Ureter (tissue), 1 donor: ENCODE data around the genes PRICKLE1 and DBX2.

DNA sequence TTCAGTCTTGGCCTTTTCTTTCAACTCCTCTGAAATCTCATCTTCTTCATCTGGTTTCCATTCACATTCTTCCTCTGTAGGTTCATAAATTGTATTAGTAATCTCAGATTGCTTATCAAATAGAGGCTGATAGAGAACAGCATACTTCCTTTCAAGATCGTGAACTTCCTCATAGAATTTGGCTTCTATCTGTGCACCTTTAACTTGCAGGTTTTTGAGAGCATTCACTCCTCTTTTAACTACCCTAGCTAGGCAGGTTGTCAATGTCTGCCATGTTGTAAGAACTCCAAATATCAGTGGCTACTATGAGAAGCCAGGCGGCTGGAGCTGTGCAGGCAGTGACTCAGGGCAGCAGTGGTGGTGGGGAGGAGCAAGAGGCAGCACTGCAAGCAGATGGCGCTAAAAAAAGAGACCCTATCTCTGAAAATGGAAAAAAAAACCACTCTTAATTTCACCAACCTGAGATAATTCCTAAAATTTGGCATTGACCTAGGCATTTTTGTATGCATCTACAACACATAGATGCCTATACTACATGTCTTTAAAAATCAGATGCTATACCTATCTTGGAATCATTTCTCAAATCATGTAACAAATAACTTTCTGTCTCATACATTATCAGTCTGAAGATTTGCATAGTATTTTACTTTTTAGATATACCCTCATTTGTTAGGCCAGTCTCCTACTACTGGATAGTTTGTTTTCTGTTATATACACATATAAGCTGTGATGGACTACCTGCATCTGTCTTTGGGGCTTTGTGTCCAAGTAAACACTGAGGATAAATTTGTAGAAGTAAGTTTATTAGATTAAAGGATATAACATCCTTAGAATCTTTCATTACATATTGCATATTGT is 28.4 kb downstream of the YARS2 start:
- PRO-cap, result no peak

GRCh38 chr12:32753890-32754545 is 1.7 kb downstream of the YARS2 start:
- PRO-cap, result no peak

GRCh38 chr12:34205642-34205896 is 183.3 kb downstream of the ALG10 start:
- PRO-cap, result no peak

DNA sequence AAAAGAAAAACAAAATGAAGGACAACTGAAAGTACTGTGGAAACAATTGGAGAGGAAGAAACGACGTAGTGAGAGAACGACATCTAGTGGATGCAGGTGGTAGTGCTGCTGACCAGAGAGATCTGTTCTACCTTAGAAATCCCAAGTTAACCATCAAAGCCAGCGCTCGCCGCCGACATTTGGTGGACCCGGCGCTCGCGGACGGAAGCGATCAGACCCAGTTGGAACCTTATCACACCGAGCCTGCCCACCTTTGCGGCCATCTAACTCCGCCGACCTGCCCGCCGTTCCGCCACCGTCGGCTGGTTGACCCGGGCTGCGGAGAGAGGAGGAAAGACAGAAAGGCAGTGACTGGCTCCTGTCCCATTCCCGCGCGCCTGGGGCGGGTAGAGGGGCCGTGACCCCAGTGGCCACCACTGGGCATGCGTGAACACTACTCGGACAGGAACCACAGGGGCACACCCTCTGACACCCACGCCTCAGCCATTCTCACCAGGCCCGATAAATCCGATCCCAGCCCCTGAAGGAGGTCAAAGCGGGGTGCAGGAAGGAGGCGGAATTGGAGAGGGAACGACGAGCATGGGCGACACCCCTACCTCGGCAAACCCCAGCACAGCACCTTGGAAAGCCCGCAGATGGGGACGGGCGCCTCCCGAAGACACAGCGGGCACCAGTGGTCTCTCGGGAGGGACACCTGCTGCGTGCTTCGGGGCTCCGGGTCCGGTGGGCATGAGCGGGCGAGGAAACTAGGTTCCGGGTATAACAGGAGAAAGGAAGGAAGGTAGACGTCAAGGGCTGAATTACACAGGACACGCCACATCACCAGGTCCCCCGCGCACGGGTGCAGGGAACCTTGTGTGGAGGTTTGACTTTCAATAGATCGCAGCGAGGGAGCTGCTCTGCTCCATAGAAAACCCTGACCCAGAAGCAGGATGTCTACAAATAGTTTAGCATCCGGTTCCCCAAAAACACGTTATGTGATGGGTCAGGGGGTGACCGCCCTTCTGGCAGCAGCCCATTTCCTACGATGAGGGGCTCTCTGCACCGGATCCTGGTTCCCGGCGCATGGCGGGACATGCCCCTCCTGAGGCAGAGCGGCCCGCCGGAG is 196.6 kb downstream of the ALG10 start:
- PRO-cap, result no peak

DNA sequence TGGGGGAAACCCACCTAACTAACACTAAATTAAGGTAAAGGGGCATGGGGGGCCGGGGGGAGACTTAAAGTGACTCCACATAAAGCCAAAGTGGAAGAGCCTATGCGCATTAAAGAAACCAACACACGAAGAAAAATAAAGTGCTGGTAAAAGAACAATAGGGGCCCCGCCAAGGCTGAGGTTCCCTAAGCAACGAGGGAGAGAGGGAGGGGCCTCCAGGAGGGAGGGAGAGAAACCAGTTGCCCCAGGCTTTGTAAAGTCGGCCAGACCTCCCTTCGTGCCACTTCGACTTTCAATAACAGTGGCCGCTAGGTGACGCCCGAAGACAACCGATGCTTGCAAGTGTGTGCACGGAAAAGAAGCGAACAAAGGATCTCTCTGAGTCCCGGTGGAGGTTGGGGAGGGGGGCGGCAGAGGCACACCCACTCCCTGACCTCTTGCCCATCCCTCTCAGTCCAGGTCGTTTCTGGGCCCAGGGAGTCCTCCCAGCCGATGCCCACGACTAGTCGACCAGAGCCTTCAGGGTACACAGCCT is 263.0 kb upstream of the ALG10B start:
- PRO-cap, result no peak

GRCh38 chr12:39808820-39809252 is 182.9 kb downstream of the C12orf40 start:
- PRO-cap, result no peak

GRCh38 chr12:40016782-40017694 is 88.8 kb downstream of the SLC2A13 start:
- PRO-cap, result no peak

- PRO-cap, result no peak
Measured at GRCh38 chr12:40223429-40223973, 1.3 kb upstream of the LRRK2 start.

DNA sequence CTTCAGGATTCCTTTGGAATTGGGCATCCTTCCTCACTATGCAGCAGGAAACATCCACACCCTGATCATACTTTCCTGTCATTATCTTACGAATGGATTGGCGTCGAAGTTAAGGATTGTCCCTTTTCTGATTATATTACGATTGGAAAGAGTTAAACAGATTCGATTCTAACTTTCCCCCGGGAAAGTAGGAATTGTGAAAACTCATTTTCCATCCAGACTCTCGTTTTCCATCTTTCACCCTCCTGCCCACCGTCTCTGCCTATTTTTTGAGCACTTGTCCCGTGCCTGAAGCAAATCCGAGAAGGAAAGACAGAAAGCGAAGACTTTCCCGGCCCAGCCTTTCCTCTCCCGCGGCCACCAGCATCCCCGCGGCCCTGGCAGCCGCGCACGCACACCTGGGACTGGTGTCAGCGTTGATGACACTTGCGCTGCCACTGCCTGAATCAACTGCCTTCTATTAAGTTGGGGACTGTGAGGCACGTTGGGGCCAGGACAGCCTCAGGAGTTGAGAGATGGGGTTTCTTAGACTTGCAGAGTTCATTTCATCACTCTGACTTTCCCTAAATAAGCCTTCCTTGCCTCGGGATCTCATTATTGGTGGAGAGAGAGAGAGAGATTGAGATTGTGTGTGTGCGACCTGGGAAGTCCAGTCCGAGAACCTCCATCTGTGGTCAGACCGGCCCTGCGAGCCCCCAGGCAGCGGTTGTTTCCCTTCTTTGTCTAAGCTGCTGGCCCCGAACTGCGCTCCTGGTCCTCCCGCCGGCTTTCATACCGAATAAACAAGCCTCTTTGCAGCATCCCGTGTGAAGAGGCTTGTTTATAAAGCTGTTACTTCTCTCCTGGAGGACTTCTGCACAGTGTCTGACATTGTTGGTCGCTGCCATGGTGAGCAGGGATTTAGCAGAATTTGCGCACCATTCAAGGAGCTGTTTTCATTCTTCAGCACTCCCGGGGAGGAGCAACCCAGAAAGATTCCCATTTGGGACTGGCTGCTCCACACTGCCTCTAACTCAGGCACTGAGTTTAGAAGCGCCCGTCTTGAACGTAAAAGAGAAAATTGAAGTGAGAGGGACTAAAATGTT is 1.4 kb downstream of the PDZRN4 start:
- PRO-cap, result no peak

DNA sequence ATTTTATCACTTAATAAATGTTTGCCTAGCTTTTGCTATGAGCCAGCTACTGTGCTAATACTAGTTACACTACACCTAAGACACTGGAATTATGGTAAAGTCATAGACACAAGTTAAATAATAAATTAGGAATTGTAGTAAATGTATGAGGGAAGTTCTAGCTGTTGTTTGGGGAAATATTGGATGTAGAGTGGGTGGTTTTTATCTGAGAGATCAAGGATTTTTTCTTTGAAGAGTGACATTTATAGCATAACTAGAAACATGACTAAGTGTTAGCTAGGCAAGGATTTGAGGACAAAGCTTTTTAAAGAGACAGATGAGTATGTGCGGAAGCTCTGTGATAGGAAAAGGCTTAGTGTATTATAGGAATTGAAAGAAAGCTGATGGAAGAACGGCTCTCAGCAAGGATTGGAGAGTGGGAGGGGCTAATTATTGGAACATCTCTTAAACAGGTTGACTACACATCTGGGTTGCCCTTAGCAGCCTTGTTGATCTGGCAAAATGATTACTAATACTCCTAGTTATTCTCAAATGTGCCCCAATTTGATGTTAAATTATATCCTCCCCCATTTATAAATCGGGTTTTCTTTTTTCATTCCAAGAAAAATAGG is 24.5 kb downstream of the PDZRN4 start:
- PRO-cap, result no peak

- PRO-cap, result no peak
Measured at GRCh38 chr12:41282357-41283155, 94.4 kb downstream of the PDZRN4 start.

- PRO-cap, result no peak
Measured at GRCh38 chr12:41563532-41563756, 375.3 kb downstream of the PDZRN4 start.

- PRO-cap, result no peak
Measured at GRCh38 chr12:42468490-42468868, 121.1 kb downstream of the PRICKLE1 start.

- PRO-cap, result bidirectional peak, plus-strand start at chr12:42589904, minus-strand start at chr12:42589802; unidirectional peak, minus-strand start at chr12:42590058
Measured at GRCh38 chr12:42589469-42590523, at the start of gene PRICKLE1. Gene PRICKLE1 (minus strand): TSS chr12:42589746.

- PRO-cap, result no peak
Measured at GRCh38 chr12:43805339-43805591, 852 bp downstream of the TWF1 start.

GRCh38 chr12:44828022-44828648 is 48.0 kb downstream of the NELL2 start:
- PRO-cap, result no peak

DNA sequence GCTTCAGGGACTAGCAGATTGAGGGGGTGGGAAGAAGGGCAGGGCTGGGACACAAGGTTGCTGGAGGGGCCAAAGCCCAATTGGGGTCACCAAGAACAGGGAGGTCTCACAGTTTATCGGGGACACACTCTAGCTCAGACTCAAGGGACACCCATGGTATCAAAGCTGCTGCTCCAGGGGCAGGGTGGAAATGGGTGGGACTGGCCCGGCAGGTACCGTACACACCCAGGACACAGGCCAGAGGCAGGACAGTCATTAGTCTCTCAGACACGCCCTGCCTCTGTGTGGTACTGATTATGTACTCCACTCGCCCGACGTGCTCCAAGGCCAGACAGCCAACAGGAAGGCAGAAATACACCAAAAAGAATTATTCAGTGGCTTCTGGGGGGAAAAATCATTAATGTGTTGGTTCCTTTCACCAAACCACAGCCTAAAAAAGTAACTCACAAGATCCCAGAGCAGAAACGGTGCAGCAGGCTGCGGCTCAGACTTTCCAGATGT is 41.1 kb downstream of the NELL2 start:
- PRO-cap, result no peak

DNA sequence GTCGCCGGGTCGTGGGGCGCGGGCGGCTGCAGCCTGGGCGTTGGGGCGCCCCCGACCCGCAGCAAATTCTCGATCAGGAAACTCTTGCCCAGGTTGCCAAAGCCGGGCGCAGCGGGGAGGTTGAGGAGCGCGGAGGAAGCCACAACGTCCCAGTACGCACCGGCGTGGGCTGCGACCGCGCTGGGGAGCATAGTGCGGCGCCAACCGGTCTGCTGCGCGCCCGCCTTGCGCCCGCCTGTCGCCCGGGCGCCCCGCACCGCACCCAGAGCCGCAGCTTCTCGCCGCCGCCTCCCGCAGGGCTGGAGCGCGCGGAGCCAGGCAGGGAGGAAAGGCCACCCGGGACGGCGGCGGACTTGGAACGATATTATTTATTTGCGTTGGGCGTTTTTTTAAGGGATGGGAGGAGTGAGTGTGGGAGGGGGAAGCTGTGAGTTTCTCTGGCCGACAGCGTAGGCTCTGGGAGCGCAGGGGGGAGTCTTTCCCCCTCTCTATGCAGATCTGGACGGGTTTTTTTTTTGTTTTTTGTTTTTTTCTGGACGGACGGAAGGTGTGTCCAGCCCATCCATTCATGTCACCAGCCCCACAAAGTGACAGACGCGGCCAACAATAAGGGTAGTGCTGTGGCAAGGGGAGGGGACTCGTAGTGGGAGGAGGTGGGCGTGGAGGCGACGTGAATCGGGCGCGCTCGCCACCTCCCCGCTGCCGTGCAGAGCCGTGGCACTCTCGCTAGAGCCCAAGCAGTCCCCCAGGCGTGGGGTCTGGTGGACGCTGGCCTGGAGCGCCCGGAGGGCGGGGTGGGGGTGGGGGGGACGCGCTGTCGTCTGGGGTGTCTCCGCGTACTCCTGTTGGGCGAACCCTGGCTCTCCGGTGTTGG is at the start of gene DBX2:
DBX2 (minus strand) TSS at position 363 of the 874 bp plus-strand sequence.
- PRO-cap, result bidirectional peak, plus-strand start at position 740 of the sequence, minus-strand start at position 584 of the sequence

DNA sequence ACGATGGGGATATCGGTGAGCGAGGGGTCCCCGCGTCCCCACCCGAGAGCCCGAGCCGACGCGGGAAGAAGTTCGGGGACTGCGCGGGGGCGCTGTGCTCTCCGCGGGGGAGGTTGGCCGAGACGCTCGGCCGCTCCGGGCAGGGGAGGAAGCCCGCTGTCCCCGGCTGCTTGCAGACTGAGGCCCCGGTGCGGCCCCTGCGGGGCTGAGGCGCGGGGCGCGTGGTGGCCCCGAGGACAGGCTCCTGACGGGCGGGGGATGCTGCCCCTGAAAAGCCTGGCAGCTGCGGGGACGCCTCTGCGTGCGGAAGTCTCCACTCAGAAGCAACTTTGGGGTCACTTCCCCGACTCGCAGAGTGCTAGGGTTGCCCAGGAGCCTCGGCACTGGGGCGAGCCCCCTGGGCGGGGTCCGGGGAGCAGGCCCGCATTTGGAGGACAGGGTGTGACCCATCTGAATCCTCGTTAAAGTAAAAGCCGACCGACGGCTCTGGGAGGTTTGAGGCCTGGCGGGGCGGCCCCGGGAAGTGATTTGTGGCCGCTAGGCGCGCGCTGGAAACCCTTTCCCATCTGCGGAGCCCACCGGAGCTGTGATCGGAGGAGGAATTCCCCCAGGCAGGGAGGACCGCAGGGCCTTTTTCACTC is 602 bp downstream of the ANO6 start:
- PRO-cap, result unidirectional peak, plus-strand start at position 111 of the sequence; bidirectional peak, plus-strand start at position 353 of the sequence, minus-strand start at position 385 of the sequence

- PRO-cap, result no peak
Measured at GRCh38 chr12:45234100-45235088, 18.5 kb downstream of the ANO6 start.